Retinal pigment epithelial cell (primary cell): ENCODE measurements around a stretch of chr7.

GRCh38 chr7:139626388-139627227 is 103.1 kb downstream of the CLEC2L start:
- RRBS: no CpG with 5 or more reads among the region's 12 CpGs

GRCh38 chr7:139646921-139647552 is 123.6 kb downstream of the CLEC2L start:
- RRBS: no CpG with 5 or more reads among the region's 6 CpGs

DNA sequence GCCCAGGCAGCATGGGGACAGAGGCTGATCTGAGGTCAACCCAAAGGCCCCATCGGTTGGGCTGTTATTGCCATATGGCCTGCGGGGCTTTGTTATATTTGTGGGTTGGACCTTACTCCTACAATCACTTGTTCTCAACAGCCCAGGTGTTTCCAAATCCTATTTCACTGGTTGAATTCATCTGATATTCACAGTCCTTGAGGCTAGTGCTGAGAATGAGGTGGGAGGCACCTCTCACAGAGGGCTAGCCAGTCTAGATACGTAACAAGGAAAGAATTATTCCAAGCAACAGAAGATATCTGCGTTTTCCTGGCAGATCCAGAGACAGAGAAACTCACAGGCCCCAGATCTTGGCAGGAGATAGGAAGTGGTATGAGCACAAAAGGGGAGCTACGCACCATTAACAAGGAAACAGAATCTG is 117.3 kb downstream of the HIPK2 start:
- RRBS: no CpG with 5 or more reads among the region's 5 CpGs

DNA sequence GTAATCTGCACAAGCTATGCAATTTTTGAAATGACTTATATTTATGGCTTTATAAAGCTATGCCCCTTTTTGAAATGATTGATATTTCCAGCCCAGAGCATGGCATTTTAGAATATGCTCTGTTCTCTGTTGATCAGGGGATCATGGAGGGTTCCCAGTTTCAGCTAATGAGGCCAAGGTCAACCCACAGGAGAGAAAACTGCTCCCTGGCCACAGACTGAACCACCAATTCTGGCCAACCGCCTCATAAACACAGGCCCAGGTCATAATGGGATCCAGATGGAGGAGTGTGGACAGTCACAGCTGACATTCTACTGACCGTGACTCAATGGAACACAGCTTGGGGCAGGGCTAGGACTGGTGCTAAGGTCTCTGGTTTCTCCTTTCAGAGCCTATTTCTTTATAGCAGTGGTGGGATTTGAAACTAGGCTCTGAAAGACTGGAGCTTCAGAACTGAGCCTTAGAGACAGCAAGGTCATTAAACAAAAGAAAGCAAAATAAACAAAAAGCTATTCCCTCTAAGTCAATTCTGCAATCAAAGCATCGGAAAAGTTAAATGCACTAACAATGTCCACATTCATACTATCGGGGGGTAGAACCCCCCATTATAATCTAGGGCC is 68.3 kb downstream of the HIPK2 start:
- RRBS: no CpG with 5 or more reads among the region's 4 CpGs

- RRBS: no CpG with 5 or more reads among the region's 26 CpGs
Measured at GRCh38 chr7:139714366-139715391, 63.1 kb downstream of the HIPK2 start.

- RRBS: no CpG with 5 or more reads among the region's 8 CpGs
Measured at GRCh38 chr7:139734113-139734644, 43.6 kb downstream of the HIPK2 start.

DNA sequence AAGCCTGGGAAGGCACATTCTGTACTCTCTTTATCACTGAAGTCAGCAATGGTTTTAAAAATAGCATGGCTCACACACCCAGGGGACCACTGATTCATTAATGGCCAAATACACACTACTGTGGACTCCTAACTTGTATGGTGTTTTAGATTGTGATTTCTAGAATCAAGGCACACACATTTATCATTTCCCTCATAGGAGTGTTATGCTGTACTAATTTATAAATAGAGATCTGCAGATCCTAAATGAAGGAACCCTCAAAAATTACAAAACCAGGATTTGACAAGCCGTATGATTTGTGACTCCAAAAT is 43.2 kb downstream of the HIPK2 start:
- RRBS: no CpG with 5 or more reads among the region's 1 CpG

DNA sequence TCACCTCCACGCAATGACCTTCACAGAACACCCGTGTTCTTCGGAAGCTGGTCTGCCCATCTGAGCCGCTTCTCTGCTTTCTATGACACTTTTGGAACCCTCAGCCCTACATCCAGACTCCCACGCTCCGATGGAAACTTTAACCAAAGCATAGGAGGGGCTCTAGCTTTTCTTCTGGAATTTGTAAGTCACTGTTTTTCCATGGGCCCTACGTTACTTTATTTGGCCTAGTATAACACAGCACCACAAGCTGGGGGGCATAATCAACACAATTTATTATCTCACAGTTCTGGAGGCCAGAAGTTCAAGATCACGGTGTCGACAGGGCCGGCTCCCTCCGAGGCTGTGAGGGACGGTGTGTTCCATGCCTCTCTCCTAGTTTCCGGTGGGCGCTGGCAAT is 29.7 kb downstream of the HIPK2 start:
- RRBS: 100% methylated on average over 3 of the region's 14 CpGs

GRCh38 chr7:139749285-139750274 is 28.2 kb downstream of the HIPK2 start:
- RRBS: no CpG with 5 or more reads among the region's 15 CpGs

GRCh38 chr7:139773681-139774249 is 4.0 kb downstream of the HIPK2 start:
- RRBS: no CpG with 5 or more reads among the region's 4 CpGs

GRCh38 chr7:139776734-139777412 is 925 bp downstream of the HIPK2 start:
- RRBS: 3% methylated on average over 7 of the region's 42 CpGs

GRCh38 chr7:139778426-139778884 is 657 bp upstream of the HIPK2 start:
- RRBS: under 1% methylated on average over 16 of the region's 31 CpGs

- RRBS: no CpG with 5 or more reads among the region's 5 CpGs
Measured at GRCh38 chr7:139860027-139860808, 31.2 kb downstream of the TBXAS1 start.

- RRBS: no CpG with 5 or more reads among the region's 12 CpGs
Measured at GRCh38 chr7:139918067-139919010, 89.3 kb downstream of the TBXAS1 start.

GRCh38 chr7:139961408-139962499 is 101.0 kb downstream of the PARP12 start:
- RRBS: no CpG with 5 or more reads among the region's 17 CpGs

DNA sequence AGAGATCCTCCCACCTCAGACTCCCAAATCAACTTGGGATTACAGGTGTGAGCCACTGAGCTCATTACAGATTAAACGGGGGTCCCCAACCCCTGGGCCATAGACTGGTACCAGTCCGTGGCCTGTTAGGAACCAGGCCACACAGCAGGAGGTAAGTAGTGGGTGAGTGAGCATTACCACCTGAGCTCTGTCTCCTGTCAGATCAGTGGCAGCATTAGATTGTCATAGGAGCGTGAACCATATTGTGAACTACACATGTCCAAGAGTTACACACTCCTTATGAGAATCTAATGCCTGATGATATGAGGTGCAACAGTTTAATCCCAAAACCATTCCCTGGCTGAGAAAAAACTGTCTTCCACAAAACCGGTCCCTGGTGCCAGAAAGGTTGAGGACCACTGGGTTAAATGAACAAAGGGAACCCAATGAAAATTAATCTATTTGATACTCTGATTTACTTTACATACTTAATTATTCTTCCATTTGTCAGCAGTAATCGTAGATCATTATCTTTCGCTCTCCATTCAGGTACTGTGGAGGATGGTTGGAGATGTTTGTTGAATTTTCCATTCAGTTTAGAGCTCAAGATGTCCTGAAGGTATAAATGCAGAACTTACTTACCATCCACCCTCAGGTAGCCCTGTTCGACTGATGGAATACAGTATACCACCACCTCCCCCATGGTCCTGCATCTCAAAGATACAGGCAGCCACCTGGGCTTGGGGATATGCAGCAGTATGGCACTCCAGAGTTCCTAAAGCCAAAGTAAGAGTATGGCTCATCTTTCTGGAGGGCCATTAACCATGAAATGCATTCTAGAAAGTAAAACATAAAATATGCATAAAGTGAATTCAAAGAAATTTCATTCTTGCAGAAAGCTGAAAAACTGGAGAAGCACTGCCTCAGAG is 36.9 kb upstream of the PARP12 start:
- RRBS: no CpG with 5 or more reads among the region's 7 CpGs

DNA sequence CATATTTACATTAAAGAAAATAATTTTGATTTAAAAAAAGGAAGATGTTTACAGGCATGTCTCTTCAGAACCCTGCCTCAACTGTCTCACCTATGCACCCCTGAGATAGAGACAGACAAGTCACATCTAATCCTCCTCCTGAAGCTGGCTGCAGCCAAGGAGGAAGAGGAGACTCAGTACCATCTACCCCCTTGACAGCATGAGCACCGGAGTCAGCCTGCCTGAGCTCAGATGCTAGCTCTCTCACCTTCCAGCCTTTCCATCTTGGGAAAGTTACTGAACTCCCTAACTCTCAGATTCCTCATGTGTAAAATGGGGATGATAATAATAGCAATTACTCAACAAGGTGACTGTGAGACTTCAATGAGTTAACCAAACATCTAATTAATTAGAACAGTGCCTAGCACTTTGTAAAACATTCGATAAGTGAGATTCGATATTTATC is 6.5 kb downstream of the KDM7A start:
- RRBS: no CpG with 5 or more reads among the region's 3 CpGs

DNA sequence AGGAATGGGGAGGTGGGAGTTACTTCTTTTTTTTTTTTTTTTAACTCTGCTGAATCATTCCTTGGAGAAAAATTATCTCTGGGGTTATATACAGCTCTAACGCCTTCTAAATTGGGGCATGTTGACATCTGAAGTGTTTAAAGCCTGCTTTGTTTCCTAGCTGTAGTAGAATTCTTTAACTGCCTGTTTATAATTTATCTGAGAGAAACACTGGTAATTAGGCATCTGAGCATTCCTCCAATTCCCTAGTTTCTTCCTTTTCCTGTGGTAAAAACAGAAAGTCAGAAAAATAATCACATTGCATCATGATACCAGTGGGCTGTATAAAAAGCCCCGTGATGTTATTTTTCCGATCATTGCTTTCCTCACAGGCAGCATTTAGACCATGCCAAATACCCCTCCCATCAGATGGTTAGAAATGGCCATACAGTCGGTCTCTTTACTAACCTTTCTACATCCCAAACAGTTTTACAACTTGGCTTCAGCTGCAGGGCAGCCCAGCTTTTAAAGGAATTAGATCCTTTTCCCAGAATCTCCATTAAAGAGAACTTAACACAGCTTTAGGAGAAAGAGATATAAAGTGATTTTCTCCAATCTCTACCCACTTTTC is 98.7 kb upstream of the KDM7A start:
- RRBS: no CpG with 5 or more reads among the region's 4 CpGs

DNA sequence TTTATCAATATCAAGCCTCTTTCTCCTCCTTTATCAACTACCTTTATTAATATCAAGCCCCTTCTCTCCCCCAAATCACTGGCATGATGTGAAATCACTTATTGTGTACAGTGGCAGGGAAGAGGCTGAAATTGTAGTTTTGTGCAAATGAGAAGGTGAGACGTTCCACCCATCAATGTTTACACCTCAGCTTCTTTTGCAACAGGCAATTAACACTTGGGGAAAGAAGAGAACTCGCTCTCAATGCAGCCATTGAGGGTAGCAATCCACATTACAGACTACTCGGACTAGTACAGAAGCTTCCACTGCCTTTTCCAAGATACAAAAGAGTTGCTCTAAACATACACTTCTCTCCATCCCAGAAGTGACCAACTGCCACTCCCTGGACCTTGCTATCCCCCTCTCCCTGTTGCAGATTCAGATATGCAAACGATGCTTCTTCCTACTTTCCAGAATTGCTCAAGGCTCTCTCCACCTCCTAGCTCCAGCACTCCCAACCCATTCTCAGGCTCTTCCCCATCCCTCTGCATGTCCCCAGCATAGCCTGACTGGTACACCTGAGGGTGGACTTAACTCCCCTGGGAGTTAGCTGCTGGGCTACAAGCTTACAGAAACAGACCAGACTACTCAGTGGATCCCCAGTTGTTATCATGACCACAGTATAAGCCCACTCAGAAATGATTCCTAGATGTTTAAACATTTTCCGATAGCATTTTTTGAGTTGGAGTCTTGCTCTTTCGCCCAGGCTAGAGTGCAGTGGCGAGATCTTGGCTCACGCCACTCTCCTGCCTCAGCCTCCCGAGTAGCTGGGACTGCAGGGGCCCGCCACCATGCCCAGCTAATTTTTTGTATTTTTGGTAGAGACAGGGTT is 27.7 kb downstream of the MKRN1 start:
- RRBS: no CpG with 5 or more reads among the region's 10 CpGs

- RRBS: 94% methylated on average over 2 of the region's 20 CpGs
Measured at GRCh38 chr7:140518061-140518530, 38.8 kb upstream of the MKRN1 start.